GM23338 (cell line): ENCODE measurements around a stretch of chr1.

DNA sequence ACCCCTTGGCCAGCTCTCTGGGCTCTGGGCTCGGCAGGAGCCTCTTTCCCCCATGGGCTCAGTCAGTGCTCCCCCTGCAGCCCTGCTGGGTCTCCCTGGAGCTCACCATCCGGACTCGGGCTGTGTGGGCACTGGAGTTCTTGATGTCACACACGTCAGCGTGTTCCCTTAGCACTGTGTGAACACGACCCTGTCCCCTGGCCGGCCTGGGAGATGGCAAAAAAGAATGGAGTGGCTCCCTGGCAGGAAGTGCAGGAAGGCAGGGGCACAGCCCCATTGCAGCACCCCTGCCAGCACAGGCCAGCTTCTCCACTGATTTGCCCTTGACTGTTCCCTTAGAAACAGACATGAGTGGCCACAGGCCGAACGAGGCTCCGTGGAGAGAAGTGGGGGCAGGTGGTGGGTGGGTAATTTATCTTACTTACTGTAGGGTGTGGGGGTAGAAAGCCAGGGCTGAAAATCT is 381.8 kb upstream of the VAMP3 start:
- PRO-cap, result no peak
- RAMPAGE, long total RNA, result no peak

GRCh38 chr1:7645570-7645894 is 125.6 kb upstream of the VAMP3 start:
- PRO-cap, result no peak
- RAMPAGE, long total RNA, result no peak

DNA sequence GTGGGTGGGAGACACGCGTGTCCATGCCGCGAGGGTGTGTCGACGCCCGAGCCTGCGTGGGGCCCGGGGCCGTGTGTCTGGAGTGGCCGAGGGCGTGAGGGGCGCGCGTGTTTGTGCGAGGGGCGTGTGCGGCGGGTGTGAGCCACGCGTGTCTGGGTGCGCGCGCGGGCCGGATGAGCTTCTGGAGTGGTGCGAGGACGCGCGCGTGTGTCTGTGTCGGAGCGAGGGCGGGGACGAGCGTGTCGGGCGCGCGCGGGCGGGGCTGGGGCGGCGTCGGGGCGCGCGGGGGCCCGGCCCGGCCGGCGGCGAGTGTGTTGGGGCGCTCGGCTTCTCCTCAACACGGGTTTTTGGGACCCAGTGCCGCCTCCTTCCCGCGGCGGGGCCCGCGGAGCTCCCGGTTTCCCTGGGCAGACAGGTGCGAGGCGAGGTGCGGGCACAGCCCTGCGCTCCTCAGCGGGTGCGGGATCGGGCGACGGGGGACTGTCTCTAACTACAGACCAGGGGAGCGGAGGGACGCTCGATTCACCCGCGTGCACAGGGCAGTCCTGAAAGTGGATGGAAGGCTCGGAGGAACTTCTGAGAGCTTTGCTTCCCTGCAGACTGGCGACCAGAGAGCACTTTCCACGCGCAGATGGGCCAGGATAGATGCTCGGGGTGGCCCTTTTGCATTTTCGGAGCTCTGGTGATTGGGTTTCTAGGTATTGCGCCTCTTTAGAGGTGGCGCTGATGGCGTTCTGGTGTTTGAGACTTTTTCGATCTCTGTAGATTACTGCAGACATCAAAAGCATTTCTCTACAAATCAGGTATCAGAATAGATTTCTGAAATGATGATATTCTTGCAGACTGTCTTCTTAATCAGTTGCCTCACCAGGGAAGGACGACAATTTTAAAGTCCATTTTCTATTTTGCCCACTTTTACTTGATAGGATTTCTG is 65.6 kb upstream of the VAMP3 start:
- PRO-cap, result no peak
- RAMPAGE, long total RNA, result no peak

GRCh38 chr1:8014417-8014607 is 11.8 kb downstream of the ERRFI1 start:
- PRO-cap, result no peak
- RAMPAGE, long total RNA, result no peak

DNA sequence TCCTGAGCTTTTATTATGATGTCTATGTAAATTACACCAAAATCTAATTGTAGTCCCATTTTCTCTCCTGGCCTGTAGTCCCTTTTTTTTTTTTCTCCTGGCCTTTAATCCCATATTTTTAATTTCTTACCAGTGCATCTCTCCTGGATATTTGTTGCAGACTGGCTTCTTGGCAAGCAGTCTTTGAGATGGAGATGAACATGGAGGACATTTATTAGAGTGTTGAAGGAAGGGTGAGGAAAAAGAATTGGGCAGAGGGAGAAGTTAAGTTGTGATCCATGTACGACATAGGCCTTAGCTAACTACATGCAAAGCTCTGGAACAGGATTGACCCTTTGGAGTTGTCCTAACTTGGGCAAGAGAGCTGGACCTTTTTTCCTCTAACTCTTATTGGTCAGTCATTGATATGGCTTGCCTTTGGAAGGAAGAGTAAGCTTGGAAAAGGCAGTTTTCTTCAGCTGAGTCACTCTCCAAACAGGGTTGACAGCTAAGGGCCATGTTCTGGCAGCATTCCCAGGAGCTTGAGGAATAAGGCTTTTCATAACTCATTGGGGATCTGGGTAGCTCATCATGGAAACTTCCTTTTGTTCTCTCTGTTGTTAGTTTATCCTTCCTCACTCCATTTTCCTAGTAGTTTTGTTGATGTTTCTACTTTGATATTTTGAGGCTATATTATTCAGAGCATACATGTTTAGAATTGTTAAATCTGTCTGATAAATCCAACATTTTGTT is 14.4 kb upstream of the ERRFI1 start:
- PRO-cap, result no peak
- RAMPAGE, long total RNA, result no peak

DNA sequence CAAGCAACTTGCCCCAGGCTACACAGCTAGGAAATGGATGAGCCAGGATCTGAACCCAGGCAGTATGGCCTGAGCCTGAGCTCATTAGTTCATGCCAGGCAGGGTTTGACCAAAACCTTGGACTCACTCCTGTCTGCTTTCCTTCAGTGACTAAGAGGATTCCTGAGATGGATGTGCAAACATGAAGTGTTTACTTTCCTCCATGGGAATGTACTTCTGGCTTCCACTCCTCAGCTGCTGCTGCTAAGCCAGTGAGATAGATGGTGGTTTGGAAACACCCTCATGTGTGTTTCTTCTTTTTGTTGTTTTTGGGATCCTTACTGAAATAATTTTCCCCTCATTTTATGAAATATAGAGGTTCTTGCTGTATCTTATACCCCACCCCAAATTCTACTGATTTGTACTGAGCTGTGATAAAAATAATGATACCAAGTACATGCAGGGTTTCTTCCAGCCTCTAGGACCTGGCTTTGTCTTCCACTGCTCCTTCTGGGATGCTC is 35.2 kb upstream of the ERRFI1 start:
- PRO-cap, result no peak
- RAMPAGE, long total RNA, result no peak

GRCh38 chr1:8197562-8198210 is 120.2 kb upstream of the SLC45A1 start:
- PRO-cap, result no peak
- RAMPAGE, long total RNA, result no peak

DNA sequence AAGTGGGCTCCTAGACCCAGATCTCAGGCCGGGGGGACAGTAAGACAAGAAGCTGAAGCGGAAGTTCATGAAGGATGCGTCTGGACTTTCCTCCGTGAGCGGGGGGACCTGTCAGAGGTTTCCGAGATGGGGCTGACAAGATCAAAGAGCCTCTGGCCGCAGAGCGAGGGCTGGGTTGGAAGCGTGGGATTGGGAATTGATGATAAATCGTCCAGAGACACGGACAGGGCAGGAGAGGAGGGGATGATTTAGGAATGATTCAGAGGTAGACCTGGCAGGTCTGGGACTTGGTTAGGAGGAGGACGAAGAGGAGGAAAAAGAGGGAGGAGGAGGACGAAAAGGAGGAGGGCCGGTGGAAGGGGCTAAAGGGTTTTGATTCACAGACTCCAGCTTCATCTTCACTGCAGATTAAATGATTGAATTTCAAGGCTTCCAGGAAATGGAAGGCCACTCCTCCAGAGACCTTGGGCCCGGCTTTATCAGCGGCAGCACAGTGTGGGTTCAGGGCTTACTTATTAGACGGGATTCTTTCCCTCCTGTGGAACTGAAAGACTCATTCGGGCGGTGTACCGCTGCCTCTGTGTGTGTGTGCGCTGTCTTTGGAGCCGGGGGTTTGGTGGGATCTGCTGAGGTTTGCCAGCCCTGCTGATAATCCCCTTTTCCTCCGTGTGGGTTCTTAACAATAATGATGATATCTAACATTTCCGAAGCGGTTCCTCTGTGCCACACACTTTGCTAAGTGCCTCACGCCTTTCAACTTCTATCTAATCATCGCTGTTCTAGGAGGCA is 85.7 kb upstream of the SLC45A1 start:
- PRO-cap, result no peak
- RAMPAGE, long total RNA, result no peak

- PRO-cap, result no peak
- RAMPAGE, long total RNA, result no peak
Observed at GRCh38 chr1:8263584-8264107, 54.3 kb upstream of the SLC45A1 start.

- PRO-cap, result no peak
- RAMPAGE, long total RNA, result no peak
Observed at GRCh38 chr1:8283032-8283591, 34.8 kb upstream of the SLC45A1 start.

GRCh38 chr1:8533228-8533518 is 215.3 kb downstream of the SLC45A1 start:
- PRO-cap, result no peak
- RAMPAGE, long total RNA, result no peak

GRCh38 chr1:8626360-8626959 is 191.0 kb downstream of the RERE start:
- PRO-cap, result no peak
- RAMPAGE, long total RNA, result no peak

- PRO-cap, result bidirectional peak, plus-strand start at chr1:8702401, minus-strand start at chr1:8702297
- RAMPAGE, long total RNA, result no peak
Observed at GRCh38 chr1:8702080-8702554, 115.3 kb downstream of the RERE start.

- PRO-cap, result unidirectional peak, plus-strand start at chr1:8816699; bidirectional peak, plus-strand start at chr1:8816909, minus-strand start at chr1:8816875; bidirectional peak, plus-strand start at chr1:8817233, minus-strand start at chr1:8817220
- RAMPAGE, long total RNA, result no peak
Observed at GRCh38 chr1:8816599-8817559, 561 bp downstream of the RERE start.

DNA sequence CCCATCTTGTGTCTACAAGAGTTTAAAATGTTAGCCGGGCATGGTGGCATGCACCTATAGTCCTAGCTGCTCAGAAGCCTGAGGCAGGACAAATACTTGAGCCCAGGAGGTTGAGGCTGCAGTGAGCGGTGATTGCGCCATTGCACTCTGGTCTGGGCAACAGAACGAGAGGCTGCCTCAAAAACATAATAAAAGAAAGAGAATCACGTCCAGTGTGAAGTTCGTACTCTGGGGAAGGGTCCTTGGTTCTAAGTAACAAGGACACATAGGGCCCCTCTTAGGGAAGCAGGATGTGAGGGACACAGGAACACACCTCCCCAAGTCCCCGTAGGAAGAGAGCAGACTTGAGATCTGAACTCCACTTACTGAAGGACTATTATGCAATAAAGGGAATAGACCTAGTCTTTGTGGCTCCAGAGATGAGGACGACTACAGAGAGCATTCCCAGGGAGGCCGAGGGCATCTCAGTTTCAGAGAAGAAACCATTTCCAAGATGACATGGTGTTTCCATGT is 10.7 kb upstream of the ENO1 start:
- PRO-cap, result no peak
- RAMPAGE, long total RNA, result no peak

GRCh38 chr1:8937741-8938030 is 8.0 kb upstream of the CA6 start:
- PRO-cap, result no peak
- RAMPAGE, long total RNA, result no peak

- PRO-cap, result no peak
- RAMPAGE, long total RNA, result no peak
Observed at GRCh38 chr1:8969970-8970485, 24.4 kb downstream of the CA6 start.

- PRO-cap, result no peak
- RAMPAGE, long total RNA, result no peak
Observed at GRCh38 chr1:9072055-9072476, 2.6 kb upstream of the SLC2A5 start.

DNA sequence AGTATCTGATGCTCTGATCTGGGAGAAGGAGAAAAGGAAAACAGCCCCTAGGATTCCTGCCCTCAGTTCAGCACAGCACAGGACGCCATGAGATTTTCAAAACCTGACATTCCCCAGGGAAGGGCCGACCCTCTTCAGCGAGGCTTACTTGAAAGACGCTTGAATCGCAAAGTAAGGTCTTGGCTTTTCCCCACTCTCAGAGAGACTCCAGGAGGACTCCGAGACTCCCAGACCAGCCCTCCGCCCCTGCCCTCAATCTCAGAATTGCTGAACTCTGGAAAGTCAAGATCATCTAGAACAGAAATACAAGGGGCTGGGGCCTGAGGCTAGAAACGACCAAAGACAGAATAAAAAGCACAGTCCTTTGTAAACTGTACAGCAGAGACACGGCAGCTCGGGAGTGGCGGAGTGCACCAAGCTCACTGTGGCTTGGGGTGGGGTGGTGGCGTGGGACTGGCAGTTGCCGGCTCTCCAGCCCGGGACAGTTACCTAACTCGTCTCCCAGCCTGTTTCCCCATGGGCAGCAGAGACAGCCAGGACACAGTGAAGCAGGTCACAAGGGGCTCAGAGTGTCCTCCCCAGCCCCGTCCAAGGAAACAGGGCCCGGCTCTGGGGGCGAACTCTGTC is 1.0 kb downstream of the GPR157 start:
- PRO-cap, result no peak
- RAMPAGE, long total RNA, result no peak

- PRO-cap, result no peak
- RAMPAGE, long total RNA, result no peak
Observed at GRCh38 chr1:9201093-9201967, 33.2 kb upstream of the H6PD start.